Umbilical cord (tissue), 2 donors: ENCODE data around the genes CST8 and CST1.

DNA sequence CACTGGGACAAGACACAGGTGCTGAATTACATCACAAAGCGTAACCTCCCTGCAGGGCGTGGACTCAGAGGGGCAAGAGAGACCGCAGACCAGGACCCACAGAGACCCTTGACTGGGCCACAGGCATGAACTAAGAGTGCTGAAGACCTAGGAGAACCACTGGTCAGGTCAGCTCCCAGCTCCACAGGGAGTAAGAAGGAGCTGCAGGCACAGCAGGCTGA is at the start of gene CST8:
CST8 (plus strand) TSS at position 101 of the 221 bp plus-strand sequence.
- RAMPAGE, long total RNA: no peak

DNA sequence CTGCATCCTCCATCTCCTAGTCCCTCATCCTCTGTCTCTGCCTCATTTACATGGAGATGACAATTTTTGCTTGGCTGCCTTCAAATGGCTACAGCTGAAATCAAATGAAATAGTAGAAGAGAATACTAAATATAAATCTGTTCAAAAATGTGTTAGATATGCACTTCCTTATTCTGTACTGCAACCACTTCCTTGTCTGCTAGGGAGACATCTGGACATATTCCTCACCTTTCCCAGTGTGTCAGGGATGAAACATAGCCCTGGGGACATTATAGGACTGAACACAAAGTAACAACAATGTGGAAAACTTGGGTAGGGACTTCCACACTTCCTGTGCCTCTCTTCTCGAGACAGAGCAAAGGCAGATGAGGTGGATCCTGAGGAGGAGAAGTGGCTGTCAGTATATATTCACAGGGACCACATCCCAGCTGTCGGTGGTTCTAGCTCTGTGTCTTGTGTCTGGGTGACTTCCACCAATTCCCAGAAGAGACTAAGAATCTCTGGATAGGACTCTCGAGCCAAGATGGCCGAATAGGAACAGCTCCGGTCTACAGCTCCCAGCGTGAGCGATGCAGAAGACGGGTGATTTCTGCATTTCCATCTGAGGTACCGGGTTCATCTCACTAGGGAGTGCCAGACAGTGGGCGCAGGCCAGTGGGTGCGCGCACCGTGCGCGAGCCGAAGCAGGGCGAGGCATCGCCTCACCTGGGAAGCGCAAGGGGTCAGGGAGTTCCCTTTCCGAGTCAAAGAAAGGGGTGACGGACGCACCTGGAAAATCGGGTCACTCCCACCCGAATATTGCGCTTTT is 16.7 kb downstream of the CST9 start:
- RAMPAGE, long total RNA: no peak

- RAMPAGE, long total RNA: no peak
Measured at GRCh38 chr20:23750873-23751072, at the start of gene CST1. Gene CST1 (minus strand): TSS chr20:23750935.

GRCh38 chr20:24034538-24035136 is 46.1 kb upstream of the GGTLC1 start:
- RAMPAGE, long total RNA: no peak

- RAMPAGE, long total RNA: no peak
Measured at GRCh38 chr20:24930991-24931919, 17.8 kb upstream of the CST7 start.

DNA sequence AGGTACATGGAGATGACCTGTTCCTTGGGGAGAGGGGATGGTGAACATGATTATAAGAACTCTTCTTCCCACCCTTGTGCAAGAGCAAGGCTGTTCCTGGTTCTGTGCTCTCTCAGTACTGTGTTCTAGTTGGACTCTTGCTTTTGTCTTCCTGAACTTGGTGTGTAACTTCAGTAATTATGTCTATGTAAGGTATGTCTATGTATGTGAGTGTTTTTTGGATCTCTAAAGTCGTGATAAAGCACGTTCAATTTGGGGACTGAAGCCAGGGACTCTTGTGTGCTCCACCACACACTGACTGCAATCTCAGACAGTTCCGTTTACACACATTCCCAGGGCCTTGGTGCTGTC is 2.1 kb downstream of the ENTPD6 start:
- RAMPAGE, long total RNA: no peak

GRCh38 chr20:25223008-25223812 is 24.7 kb upstream of the PYGB start:
- RAMPAGE, long total RNA: no peak

DNA sequence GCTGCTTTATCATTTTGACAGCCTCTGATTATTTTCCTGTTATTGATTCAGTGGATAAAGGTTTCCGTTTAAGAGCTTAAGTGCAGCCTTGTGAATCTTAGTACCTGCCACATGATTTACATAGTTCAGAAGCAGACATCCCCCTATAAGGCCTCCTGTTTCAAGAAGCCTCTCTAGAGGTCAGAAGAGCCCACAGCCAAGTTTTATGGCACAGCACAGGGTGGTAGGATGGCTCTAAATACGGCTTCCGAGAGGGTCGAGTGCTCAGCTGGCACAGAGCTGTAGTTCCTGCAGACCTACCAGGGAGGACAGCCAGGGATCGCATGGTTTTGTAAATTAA is 17.6 kb upstream of the PYGB start:
- RAMPAGE, long total RNA: no peak

DNA sequence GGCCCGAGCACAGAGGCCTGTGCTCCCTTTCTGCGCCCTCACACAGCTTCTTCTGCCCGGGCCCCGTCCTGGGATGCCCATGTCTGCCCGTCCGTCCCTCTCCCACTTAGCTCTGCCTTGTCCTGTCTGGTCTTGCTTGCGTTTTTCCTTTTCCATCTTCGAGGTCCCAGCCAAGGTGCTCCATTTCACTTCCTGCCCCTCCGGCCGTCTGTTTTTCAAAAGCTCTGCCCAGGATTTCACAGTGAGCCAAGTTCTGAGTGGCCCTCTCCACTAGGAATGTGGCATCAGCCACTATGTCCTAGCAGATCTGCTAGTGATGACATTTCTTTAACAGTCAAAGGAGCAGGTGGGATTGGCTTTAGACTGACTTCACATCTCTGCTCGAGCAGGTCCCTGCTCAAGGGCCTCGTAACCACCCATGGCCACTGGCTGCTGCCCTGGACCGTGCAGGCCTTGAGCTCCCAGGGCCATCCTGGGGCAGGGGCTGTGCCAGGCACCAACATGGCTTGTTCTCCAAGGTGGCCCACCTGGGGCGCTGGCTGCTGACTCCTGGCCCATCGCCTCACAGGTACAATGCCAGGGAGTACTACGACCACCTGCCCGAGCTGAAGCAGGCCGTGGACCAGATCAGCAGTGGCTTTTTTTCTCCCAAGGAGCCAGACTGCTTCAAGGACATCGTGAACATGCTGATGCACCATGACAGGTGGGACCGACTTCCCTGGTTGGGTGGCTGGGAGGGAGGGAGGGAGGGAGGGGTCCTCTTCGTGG is 45.9 kb downstream of the PYGB start:
- RAMPAGE, long total RNA: no peak

DNA sequence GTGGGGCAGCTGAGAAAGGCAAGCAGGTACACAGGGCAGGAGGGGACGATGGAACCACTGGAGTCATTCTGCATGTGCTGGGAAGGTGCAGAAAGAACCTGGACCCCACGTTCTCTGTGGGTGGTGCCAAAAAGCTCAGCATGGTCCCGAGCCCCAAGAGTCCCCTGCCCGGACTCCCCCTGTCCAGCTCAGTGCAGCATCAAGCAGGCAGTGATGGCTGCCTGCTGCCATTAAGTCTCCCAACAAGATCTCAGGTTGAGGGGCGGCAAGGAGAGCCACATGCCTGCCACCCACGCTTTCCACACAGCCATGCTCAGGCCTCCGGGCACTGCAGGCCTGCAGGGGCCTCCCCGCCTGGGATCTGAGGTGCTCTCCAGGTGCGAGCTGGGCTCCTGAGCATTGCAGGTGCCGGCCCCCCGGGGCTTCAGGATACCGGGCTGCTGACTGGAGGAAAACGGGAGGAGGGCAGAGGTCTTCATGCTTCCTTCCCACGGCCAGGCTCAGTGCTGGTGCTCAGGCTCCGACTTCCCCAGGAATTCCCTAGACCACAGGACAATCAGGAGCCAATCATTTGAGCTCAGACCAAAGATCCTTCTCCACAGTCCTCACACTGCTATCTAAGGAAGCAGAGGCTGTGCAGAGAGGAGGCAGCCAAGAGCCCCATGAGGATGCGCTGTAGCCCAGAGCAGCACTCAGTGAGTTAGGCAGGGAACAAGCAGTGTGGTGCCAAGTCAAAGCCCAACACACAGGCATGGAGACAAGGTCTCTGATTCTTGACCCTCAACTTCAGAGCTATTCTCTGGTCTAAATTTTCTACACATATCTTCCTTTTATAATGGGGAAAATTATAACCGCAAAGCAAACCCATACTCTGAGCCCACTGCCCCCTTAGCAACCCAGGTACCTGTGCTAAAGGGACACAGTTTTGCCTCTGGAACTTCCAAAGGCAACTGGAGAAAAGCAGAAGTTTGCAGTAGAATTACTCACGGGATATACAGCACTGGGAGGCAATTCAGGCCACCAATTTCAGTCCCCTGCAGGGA is 52.8 kb downstream of the PYGB start:
- RAMPAGE, long total RNA: no peak

- RAMPAGE, long total RNA: no peak
Measured at GRCh38 chr20:25317621-25318073, 69.8 kb downstream of the PYGB start.

GRCh38 chr20:25695630-25696417 is 829 bp downstream of the ZNF337 start:
- RAMPAGE, long total RNA: no peak

DNA sequence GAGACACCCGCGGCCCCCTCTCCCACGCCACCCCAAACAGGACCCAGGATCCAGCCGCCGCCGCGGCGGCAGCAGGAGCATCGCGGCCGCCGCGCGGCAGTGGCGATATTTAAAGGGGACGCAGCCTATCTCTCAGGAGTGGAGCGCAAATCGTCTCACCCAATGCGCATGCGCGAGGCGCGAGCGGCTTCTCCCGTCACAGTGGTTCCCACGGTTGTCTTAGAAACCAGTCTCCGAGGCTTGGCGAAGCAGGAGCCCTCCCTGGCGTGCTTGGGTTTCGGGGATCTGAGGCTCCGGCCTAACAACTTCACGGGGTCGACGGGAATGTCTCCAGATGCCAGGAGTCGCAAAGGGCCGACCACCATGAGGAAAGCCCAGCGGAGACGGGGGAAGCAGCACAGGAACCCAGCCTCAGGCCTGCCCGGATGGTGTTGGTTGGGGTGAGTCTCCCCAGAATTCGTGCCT is 973.4 kb upstream of the DEFB115 start:
- RAMPAGE, long total RNA: no peak

GRCh38 chr20:30564936-30565314 is 692.5 kb upstream of the DEFB115 start:
- RAMPAGE, long total RNA: no peak

- RAMPAGE, long total RNA: no peak
Measured at GRCh38 chr20:30579035-30579636, 678.3 kb upstream of the DEFB115 start.

DNA sequence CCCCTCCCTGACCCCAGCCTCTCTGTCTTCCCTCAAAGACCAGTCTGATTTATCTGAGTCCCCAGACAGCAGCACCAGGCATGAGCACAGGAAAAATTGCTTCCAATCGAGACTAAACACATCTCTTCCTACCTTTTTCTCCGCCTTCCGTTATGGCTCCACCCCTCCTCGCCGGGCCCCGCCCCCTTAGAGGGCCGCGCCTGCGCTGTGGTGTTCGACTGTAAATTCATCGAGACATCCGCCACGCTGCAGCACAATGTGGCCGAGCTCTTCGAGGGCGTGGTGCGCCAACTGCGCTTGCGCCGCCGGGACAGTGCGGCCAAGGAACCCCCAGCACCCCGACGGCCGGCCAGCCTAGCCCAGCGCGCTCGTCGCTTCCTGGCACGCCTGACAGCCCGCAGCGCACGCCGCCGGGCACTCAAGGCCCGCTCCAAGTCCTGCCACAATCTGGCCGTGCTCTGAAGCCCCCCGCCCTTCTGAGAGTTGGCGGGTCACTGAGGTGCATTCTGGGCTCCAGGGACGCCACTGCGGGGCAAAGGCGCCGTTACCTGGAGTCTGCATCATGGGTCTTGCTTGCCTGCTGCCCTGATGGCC is 9.0 kb downstream of the REM1 start:
- RAMPAGE, long total RNA: no peak

DNA sequence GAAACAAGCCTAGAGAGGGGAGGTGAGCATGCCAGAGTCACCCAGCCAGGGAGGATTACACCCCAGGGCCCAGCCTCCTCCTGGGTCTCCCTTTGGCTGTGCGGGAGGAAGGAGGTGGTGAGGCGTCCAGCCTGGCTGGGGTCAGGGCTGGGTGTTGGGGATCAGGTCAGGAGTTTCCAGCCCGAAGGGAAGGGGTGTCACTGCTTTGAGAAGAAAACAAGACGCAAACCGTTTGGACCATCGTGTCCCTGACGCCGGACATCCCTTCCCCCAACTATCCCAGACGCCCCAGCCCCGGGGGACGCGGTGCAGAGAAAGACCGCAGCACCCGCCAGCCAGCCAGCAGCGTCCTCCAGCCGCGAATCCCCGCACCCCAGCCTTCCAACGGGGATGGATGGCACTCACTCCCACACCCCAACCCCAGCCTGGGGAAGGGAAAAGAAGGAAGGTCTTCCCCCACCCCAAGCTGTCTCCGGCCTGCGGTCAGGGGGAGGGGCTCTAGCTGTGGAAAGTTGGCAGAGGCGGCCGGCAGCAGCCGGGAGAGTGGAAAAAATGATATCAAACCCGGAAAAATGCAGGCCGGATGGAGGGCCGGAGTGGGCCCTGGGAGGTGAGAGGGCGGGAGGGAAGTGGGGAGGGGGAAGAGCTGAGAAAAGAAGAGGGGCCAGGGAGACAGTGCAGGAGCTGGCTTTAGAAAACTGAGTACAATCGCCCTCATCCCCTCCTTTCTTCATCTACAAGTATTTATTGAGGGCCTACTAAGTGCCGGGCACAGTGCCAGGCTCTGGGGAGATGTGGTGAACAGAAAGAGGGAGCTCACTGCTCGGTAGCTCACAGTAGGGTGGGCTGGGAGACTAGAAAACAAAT is 10.6 kb downstream of the REM1 start:
- RAMPAGE, long total RNA: no peak

- RAMPAGE, long total RNA: no peak
Measured at GRCh38 chr20:31568054-31568916, 21.1 kb downstream of the MCTS2 start.

GRCh38 chr20:31606766-31607870 is 2.0 kb downstream of the ID1 start:
- RAMPAGE, long total RNA: no peak

DNA sequence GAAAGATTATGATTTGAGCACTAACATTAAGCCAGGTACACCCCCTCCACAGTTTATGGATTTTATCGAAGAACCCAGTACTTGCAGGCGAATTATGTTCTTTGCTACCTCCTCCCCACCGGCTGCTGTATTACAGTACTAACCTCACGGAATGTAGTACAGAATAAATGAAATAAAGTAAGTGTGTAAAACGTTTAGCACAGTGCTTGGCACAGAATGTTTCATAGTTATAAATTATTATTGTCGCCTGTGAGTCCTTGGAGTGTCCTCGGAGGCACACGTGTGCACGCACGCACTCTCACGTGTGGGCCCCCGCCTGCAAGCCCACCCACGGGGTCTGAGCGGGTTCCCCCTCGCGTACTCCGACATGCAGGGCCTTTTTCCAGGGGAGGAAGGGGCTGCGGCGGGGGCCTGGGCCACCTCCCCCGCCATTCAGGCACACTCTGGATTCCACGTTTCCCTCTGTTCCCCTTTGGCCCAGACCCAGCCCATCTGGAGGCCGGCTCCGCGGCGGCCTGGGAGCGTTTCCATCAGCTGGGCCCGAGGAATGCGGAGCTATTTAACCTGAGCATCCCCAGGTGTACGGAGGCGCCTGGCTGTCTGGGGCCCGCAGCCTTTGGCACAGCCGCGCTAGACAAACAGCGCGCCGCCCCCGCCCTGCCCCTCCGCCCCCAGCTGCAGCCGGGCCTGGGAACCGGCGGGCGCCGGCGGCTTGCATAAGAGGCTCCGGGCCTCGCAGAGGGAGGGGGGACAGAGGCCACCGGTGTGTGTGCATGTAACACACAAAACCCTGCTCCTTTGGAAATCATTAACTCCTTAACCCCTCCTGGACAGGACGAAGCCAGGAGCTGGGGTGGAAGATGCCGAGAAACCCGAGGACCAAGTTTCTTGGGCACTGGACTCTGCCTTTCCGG is 3.2 kb downstream of the ID1 start:
- RAMPAGE, long total RNA: no peak